Measurements from ENCODE around the genes CHRNB2 and ZBTB7B.

- PRO-cap = bidirectional peak, plus-strand start at chr1:154353137, minus-strand start at chr1:154352788; unidirectional peak, minus-strand start at chr1:154353190
Measured at GRCh38 chr1:154352573-154353493, 27.5 kb downstream of the ATP8B2 start.

DNA sequence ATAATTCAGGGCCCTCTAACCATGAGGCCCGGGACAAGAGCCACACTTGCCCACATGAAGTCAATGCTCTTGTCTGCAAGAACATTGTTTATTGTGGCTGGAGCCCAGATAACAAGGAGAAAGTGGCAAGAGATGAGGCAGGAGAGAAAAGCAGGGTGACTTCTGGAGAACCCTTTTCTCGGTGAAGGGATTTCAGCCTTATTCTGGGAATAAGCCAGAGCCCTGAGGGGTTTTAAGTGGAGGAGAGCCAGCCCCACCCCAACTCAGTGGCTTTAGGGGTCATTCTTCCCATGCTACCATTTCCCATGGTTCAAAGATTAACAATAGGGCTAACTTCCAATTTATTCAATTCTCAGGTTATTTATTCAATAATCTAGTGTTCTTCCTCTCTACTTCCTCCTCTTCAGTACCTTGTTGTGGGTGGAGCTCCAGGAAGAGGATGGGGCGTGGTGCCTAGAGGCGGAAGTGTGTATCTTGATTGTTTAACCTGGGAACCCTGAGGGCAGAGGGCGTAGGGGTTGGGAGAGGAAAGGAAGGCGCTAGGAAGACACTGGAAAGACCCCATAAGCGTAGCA lies 19.8 kb upstream of the IL6R start:
- PRO-cap = no peak

- PRO-cap = no peak
Measured at GRCh38 chr1:154467464-154468151, 34.4 kb upstream of the TDRD10 start.

DNA sequence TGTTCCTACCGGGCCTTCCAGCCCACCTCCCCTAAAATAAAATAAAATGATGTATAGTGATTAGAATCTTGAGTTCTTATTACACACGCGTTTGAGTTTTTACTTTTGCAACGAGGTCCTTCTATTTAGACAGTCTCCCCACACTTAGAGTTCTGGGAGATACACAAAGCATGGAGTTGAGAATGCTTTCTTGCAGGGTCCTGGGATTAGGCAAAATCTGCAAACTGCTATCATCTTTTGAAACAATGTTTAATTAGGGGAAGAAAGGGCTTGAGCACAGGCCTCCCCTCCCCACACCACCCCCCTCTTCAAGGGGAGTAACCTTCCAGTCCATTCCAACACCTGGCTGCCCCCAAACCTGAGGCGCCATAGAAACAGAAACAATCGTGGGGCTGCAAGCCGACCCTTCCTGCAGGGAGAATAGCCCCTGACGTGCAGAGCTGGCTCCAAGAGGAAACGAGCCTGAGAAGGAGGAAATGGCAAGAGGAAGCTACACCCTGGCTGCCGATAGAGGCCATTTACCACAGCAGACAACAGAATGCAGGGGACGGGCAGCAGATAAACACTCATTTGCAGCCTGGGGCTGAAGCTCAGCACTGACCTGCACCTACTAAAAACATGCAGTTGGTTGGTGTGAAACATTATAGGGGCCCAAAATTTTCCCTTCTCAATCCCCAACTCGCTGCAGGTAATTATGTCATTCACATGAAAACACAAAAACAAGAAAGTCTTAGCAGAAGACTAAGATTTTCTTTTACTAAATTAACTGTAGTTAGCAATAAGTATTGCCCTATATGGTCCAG lies 8.8 kb upstream of the TDRD10 start:
- PRO-cap = unidirectional peak, plus-strand start at position 536 of the sequence

DNA sequence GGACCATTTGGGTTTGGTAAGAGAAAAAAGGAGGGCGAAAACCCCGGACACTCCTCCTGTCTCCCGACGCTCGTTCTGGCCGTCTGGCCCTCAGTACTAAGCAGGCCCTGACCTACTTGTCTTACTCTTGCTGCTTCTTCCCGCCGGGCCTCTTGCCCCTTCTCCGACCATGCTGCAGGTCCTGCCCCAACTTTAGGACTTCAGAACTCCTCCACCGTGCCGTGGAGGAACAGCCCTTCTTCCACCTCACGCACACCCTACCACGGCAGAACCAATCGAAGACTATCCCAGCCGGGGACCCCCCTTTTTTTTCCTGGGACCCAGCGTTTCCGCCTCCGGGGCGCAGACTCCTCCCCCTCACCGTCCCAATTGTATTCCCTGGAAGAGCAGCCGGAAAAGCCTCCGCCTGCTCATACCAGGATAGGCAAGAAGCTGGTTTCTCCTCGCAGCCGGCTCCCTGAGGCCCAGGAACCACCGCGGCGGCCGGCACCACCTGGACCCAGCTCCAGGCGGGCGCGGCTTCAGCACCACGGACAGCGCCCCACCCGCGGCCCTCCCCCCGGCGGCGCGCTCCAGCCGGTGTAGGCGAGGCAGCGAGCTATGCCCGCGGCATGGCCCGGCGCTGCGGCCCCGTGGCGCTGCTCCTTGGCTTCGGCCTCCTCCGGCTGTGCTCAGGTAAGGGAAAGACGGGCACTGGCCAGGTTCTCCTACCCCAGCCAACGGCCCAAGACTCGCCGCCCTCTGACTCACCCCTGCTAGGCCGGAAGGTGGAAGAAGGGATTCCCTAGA lies at the start of gene CHRNB2:
TSS of gene CHRNB2 (plus strand) at position 345 of the 789 bp plus-strand sequence.
- PRO-cap = no peak

- PRO-cap = no peak
Measured at GRCh38 chr1:154598236-154598632, 9.8 kb downstream of the ADAR start.

GRCh38 chr1:154606986-154607323 lies 1.0 kb downstream of the ADAR start:
- PRO-cap = no peak

- PRO-cap = no peak
Measured at GRCh38 chr1:154608409-154608514, 276 bp upstream of the ADAR start.

GRCh38 chr1:154626861-154627818 lies 19.2 kb upstream of the ADAR start:
- PRO-cap = unidirectional peak, plus-strand start at chr1:154627412; unidirectional peak, minus-strand start at chr1:154627613

- PRO-cap = no peak
Measured at GRCh38 chr1:154715930-154716241, 107.9 kb upstream of the ADAR start.

GRCh38 chr1:154747967-154748492 lies 122.1 kb downstream of the KCNN3 start:
- PRO-cap = no peak

DNA sequence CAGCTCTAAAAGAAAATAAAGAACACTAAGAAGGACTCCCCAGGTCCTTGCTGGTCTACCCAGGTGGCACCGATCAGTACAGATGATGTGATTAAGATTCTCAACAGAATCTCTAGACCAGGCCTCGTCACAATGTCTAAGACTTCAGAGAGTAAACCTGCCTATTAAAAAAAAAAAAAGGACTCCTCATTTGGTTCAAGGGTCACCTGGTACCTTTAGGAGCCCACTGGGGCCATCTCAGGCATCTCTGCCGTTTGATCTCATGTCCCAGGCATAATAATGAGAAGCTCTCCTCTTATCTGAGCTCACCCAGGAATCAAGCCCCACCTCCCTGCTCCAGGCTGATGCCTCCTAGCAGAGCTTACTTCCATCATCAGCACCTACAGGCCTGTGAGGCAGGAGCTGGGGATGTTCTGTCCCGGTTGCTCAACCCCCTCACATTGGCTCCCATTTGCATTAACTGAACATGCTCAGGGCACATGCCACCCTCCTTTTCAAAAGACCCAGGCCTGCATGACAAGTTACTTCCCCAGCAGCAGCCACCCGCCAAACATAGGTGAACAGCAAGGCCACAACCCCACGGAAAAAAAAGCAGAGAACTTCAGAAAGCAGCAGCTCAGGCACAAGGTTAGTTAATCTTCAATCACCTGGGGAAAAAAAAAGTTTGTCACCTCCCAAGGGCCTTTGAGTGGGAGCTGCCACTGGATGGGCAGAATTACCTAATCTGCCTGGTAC lies 4.7 kb downstream of the KCNN3 start:
- PRO-cap = no peak

DNA sequence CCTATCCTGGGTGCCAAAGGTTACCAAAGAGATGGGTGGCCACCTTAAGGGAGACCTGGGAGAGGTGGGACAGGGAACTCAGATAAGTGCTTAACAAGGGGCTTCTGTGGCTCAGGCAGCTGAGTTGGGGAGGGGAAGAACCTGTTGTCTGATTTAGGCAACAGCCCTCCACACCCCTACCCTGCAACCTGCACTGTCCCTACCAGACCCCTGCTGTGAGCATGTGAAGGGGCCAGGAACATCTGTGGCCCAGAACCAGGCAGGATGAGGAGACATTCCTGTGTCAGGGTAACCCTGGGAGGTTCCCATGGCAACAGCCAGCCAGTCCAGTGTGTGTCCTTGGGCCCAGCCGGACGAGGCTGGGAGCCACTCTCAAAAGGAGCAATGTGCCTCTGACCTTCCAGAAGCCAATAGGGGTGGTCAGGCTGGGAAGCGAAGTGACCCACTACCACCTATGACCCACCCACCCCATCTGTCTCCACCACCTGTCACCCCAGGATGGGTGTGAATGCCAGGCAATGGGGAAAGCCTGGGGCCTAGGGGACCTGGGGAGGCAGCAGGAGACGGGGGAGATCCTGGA lies 4.8 kb upstream of the PMVK start:
- PRO-cap = no peak

DNA sequence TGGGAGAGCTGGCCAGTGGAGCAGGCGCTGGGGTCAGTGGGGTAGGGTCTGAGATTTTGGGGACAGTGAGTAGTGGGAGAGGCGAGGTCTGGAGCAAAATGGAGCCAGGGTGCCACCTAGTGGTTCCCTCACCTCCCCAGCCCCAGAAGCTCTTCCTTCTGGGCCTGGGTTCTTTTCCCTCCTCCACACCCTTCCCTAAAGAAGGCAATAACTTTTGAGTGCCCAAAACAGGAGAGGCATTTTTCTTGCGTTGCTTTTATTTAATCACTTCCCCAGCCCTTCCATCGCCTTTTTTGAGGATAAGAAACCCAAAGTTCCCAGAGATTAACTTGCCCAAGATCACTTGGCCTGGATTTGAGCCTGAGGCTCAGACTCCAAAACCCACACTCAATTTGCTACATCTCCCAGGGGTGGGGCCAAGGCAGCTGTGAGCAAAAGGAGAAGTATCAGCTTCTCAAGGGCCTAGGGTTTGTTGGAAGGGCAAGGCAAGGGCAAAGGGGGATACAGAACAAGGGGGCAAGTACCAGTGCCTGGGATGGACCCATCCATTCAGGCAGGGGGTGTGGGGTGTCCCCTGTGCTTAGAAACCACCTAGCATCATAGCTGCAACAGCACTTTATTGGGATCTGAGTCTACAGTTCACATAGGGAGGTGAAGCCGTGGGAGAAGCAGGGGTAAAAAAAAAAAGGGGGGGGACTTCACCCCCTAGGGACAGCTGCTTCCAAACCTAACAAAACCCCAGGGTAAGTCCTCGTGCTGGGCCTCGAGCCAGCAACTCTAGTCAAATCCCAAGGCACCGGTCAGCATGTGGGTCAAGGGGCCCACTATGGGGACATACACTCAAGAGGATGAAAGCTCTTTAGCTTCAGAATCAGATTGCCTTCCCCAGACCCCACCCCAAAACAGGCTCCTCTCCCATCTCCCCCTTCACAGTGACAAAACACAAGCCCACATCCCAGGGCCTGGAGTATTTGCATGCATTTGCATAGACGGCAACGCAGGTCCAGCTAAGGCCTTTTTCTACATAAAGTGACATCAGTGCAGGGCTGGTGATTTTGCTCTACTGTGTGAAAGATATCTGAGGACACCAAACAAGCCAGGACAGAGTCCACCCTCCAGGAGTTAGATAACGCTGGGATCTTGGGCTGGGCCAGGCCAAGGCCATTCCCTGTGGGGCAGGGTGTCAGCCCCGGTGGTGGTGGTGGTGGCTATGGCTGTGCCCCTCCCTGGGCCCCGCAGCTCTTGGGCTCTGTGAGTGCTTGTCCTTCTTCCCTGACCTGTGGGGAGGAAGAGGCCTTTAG lies 7.8 kb upstream of the PMVK start:
- PRO-cap = no peak

GRCh38 chr1:155000435-155001630 lies 1.8 kb upstream of the ZBTB7B start:
- PRO-cap = bidirectional peak, plus-strand start at chr1:155001247, minus-strand start at chr1:155000847

GRCh38 chr1:155002702-155003369 lies at the start of gene ZBTB7B:
Gene ZBTB7B, plus strand, starts transcription at chr1:155002802.
- PRO-cap = unidirectional peak, plus-strand start at chr1:155003219

DNA sequence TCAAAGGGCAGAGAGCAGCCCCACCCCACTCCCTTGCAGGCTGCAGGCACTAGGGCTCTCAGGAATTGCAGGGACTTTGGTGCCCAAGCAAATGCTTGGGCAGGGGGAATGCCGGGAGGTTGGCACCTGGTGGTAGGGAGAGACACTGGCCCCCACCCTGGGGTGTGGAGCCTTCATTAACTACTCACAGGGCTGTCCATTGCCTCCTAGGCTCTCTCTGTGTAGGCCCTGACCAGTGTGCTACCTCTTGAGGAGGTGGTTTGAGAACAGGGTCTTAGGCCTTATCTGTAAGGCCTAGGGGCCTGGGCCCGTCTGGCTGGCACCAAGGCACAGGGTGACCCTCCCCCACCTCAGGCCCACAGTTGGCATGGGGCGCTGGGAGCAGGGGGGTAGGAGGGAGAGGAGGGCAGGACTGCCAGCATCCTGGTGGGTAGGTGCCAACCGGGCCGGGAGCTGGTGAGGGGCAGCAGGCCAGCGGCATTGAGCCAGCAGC lies 4.8 kb downstream of the ZBTB7B start:
- PRO-cap = no peak

DNA sequence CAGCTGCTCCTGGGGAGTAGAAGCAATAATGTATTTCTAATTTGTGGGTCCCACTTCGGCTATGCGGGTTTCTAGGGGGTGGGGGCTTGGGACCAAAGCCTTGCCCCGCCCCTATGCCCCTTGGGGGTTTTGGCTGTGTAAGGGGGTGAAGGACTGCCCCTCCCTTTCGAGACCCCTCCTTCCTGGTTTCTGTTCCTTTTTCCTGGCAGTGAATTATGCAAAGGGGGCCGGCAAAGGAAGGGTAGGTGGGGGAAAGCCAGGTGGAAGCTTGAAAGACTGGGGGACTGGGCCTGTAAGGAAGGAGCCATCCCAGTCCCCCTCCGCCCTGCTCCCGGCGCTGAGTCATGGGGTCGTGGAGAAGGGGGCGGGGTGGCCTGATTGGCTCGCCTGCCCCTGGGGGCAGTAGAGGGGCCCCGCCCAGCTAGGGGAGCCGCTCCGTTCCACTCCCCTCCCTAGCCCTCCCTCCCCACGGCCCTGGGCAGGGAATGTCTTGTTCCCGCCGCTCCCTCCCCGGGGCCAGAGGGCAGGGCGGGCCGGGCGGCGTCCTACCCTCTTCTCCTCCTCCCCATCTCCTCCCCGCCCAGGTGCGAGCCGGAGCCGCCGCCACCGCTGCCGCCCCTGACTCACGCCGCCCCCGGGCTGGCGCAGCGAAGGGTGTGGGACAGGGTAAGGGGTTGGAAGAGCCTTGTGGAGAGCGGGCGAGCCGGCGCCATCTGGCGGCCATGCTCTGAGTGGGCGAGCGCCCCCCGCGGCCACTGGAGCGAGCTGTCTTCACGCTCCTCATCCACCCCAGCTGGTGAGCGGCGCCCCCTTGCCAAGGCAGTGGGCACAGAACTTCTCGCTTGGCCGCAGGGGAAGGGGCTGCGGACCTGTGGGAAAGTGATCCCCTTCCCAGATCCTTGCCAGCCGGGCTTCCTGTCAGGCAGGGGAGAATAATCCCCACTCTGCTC lies 14.6 kb downstream of the ZBTB7B start:
- PRO-cap = bidirectional peak, plus-strand start at position 519 of the sequence, minus-strand start at position 344 of the sequence; bidirectional peak, plus-strand start at position 681 of the sequence, minus-strand start at position 641 of the sequence

- PRO-cap = no peak
Measured at GRCh38 chr1:155193014-155193295, 14.7 kb downstream of the THBS3 start.

GRCh38 chr1:155193296-155194267 lies 14.1 kb downstream of the THBS3 start:
- PRO-cap = bidirectional peak, plus-strand start at chr1:155193794, minus-strand start at chr1:155193350

Measured in tibial artery (tissue), 1 donor.